ENCODE results near the gene TTPAL.

GRCh38 chr20:43461564-43462373, 4.1 kb downstream of the SRSF6 start:
- PRO-cap, result no peak

GRCh38 chr20:43680804-43681976, 14.3 kb downstream of the MYBL2 start:
- PRO-cap, result no peak

DNA sequence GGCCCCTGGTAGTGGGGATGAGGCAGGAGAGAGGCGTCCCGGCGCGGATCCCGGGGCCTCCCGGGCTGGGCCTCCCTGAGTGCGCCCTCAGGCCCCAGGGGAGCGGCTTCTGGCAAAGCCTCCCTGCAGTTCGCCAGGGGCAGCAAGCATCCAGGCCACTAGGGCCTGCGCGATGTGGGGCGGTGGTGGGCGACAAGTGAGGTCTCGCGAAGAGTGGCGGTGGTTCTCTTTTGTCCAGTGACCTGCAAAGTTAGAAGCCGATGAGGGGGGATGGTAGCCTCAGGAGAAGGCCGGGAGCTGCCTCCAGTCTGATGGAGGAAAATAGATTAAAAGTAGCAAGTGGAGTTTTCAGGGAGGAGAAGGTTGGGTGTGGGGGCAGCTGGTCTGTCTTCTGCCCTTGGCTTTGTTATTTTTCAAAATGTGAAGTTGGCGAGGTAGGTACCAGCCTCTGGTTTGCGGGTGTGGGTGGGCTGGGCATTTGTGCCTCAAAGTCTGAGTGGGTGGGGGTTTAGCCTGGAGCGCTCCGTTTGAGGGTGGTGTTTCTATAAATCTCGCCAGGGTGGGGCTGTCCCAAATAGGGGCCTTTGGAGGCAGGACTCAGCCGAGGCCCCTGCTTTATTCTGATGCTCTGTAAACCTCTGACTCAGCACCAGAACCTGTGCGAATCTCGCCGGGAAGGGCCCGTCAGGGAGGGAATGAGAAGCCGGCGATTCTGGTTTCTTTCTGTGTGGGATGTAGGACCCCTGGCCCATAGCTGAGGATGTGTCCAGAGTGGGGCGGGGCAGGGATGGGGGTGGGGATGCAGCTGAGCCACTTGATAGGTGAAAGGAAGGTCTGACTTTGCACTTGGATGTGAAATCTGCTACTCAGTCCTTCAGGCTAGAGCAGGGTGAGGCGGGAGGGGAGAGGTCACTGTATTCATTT, 1.9 kb downstream of the TOX2 start:
- PRO-cap, result no peak

DNA sequence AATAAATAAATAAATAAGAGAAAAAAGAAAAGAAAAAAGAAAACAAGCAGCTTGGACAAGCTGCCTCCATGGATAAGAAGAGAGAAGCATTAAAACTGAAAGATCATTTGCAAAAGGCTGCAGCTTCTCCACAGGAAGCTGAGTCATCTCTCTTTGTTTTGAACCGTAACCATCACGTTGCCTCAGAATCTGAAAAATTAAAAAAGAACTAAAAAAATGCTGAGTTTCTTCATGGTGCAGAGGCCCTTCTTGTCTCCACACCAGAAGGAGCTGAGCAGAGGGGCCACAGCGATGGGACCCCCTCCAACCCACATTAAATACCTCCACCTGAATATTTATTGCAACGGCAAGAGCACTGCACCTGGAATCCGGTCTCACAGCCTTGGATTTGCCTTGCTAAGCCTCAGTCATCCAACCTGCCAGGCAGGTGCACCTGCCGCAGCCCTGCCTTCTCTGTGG, 28.1 kb downstream of the TOX2 start:
- PRO-cap, result no peak

- PRO-cap, result no peak
These were observed 124.1 kb downstream of the TOX2 start for GRCh38 chr20:44038850-44039108.

DNA sequence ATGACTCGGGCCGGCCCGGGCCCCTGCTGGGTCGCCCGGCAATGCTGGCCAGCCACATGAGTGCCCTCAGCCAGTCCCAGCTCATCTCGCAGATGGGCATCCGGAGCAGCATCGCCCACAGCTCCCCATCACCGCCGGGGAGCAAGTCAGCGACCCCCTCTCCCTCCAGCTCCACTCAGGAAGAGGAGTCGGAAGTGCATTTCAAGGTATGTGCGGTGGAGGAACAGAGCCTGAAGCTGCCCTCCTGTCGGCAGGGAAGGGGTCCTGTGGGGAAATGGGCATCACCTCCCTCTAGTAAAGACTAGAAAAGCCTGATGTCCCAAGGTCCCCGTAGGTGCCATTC, 135.7 kb downstream of the JPH2 start:
- PRO-cap, result no peak

DNA sequence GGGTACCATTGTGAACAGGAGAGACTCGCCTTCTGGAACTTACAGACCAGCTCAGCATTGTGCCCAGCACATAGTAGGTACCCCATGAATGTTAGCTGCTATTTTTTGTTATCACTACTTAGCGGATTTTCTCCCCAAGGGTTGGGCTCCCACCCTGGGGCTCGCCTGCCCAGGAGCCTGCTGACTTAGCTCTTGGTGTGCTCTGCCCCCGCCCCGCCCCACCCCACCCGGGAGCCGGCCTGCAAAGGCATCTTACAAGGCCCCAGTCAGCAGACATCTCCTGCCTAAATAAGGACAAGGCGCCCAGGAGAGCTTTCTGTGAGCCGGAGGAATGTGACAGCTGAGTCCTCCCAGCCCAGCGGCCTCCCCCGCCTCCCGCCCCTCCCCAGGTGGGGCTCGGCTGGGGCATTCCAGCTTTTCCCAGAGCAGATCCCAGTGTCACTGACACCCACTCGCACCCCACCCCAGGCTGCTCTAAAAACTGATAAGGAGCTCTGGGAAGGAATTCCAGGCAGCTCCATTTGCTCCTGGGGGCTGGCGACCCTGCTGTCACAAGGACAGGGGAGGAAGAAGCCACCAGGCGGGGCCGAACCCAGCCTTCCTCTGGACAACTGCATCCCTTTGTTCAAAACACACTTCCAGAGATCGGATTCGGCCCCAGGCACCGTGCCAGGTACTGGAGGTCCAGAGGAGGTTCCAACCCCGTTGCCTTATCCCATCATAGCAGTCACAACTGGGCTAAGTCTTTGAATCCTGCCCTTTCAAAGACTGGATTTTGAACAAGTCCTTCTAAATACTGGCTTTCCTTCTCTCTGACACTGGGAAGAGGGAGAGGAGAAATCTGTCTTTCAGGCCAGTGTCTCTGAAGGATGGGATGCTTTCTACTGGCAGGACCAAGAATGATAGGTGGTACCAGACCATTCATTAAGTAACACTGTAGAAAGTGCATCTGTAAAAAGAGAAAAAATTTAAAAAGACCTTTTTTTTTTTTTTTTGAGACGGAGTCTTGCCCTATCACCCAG, 49.6 kb downstream of the JPH2 start:
- PRO-cap, result no peak

GRCh38 chr20:44178636-44179183, 8.3 kb downstream of the JPH2 start:
- PRO-cap, result no peak

- PRO-cap, result bidirectional peak, plus-strand start at chr20:44211102, minus-strand start at chr20:44210763
These were observed 272 bp upstream of the OSER1 start for GRCh38 chr20:44210882-44211204.

DNA sequence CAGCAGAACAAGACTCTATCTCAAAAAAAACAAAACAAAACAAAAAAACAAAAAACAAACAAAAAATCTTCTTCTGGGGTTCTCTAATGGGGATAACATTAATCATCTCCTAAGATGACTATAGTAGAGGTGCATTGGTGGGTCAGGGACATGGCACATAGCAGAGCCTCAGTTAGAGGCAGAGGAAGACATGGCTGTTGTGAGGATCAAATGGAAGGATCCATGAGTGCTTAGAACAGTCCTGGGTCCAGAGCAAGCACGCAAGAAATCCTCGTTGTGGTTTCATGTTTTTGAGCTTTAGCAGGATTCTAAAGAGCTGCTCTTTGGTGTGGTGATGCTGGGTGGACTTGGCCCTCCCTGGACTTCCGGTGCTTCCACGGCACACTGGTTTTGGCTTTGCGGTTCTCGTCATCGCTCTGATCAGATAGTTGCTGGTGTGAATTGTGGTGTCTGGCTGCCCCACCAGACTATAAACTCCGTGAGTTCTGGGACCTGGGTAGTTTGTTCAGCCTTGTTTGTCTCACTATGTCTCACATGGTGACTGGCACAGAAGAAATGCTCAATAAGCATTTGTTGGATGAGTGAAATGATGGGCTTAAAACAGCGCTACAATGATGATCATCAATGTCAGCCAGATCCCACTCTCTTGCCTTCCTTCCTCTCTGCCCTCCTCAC, 3.2 kb downstream of the HNF4A start:
- PRO-cap, result no peak

GRCh38 chr20:44395453-44396166, 40.1 kb downstream of the HNF4A start:
- PRO-cap, result no peak

- PRO-cap, result no peak
These were observed 48.1 kb upstream of the TTPAL start for GRCh38 chr20:44427464-44428167.

DNA sequence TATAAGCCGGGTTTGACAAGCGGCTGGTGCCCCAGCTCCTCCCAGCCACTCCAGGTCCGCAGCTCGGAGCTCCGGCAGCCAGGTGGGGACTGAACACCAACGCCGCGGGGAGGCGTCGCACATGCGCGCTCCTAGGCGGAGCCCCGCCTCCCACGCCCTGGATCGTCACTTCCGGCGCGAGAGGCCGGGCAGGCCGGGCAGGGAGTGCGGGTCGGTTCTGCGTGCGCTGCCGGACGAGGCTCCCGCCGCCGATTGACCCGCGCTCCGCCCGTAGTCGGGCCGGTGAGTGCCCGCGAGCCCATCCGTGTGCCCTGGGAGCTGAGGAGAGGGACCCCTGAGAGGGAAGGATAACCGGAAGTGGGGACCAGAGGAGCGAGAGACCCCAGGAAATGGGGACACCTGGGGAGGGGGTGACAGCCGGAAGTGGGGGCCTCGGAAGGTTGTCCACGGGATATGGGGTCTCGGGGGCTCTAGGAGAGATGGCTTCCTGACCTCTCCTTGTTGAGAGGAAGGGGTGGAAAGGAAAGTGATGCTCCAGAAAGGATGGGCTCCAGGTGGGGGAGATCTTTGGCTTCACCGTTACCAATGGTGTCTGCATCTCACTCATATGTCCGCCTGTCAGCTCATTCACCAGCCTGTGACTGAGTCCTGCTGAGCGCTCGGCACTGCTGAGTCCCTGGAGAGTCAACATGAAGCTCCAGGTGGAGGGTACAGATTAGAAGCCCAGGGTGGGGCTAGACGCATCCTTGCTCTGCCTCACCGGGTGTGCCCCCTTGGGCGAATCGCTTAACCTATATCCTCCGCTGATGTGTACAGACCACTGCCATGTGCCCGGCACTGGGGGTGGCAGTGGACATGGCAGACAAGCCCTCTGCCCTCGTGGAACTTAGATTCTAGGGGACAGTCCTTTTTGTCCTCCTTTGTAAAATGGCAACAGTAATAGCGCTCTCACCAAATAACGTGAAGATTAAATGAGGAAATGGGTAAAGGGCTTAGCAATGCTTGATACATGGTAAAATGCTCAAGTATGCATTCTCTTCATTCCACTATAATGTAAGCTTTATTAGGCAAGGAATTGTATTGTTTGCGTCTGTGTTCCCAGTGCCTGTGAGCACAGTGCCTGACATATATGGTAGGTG, at the start of gene TTPAL:
Gene TTPAL (plus strand): TSS at position 165 of the 1,139 bp plus-strand sequence.
- PRO-cap, result bidirectional peak, plus-strand start at position 168 of the sequence, minus-strand start at position 95 of the sequence; unidirectional peak, minus-strand start at position 643 of the sequence

- PRO-cap, result no peak
These were observed 29.4 kb upstream of the PKIG start for GRCh38 chr20:44552837-44553431.

- PRO-cap, result no peak
These were observed 3.8 kb downstream of the PKIG start for GRCh38 chr20:44585994-44586856.

- PRO-cap, result no peak
These were observed 19.3 kb downstream of the PKIG start for GRCh38 chr20:44601604-44602121.

DNA sequence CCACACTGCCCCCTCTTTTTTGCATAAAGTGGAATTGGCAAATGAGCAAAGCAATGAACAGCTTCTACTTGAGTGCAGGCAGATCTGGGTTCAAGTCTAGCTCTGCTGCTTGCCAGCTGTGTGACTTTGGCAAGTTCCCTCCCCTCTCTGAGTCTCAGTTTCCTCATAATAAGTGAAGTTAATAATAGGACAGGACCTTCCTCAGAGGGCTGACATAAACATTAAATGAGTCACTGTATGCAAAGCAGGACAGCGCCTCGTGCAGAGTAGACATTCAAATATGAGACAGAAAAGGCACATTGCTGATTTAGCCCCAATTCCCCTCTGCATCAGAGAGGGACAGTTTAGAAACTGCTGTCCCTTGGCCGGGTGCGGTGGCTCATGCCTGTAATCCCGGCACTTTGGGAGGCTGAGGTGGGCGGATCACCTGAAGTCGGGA, 4.7 kb downstream of the ADA start:
- PRO-cap, result no peak

GRCh38 chr20:44714048-44714402, 1.1 kb upstream of the CCN5 start:
- PRO-cap, result no peak

DNA sequence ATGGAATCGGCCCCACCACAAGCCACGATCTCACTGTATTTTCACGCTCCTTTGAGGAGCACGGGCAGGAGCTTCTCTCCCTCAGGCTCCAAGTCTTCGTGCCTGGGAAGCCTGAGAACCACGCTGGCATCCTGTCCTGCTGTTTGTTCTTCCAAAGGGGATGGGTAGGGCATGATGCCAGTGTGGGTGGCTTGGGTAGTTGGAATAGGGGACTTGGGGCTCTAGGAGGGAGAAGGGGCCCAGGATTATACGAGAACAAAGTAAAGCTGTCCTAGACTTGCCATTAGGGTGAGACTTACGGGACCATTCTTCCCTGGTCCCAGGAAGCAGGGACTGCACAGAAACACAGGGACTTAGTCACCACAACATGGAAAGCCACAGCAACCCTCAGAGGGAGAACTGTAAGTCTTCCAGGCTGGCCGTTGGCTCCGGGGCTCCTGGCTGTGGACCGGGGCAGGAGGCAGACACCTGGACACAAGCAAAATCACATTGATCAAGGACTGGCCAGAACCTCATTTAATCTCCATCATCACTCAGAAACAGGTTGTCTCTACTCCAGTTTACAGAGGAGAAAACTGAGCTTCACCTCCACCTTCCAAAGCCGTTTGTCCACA, 1.3 kb downstream of the CCN5 start:
- PRO-cap, result no peak

DNA sequence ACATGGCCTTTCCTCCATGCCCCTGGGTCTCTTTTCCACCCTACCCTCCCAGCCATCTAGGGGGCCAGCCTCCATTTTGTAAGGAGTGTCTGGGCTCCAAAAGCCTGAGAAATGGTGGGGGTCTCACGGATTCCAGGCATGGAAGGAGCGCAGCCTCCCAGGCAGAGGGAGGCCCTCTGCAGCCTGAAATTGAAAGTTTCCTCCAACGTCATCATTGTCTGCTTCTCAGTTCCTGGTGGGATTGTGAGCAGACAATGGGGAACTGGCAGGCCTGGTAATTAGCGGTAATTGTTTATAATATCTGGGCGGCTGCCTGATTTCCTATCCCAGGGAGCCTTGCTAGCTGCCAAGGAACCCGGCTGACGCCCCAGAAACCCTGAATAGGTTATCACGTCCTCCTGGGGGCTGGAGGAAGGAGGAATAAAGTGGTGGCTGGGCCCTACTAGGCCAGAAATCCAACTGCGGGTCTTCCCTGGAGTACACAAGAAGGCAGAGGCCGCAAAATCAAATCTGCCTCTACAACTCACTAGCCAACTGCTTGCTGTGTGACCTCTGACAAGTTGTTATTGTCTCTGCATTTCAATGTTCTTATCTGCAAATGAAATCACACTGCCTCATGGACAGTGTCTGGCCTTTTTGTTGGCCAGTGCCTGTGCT, 16.8 kb downstream of the KCNK15 start:
- PRO-cap, result bidirectional peak, plus-strand start at position 216 of the sequence, minus-strand start at position 185 of the sequence

Data from endothelial cell (in vitro differentiated cells).